Skeletal muscle cell (primary cell): ENCODE data around the gene GTDC1.

DNA sequence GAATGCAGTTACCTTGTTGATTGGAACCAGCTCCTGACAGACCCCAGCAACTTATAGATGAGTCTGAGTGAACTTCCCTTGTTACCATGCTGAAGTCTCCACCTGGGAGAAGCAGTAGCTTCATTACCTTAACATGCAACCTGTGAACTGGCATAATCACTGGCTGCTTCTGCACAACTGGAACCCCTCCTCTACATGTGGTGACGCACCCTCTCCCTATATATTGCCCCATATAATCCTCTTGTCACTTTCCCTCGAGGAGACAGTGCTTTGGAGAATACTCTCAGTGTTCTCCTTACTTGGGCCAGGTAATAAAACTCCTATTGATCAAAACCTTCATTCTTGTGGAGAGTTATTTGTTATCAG, 226.2 kb upstream of the SPOPL start:
- RRBS = no CpG with 5 or more reads among the region's 2 CpGs

DNA sequence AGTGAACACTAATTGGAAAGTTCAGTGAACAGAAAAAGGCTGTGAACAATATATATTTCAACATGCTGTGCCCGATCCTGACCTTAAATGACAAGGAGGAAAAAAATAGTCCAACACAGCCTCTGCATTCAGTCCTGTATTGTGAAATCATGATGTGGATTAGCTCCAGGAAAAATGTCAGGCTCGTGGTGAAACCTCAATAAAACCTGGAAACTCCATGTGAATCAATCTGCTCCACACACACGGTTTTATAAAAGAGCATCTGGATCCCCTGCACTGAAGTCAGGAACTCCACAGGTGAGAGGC, 145.4 kb upstream of the SPOPL start:
- RRBS = no CpG with 5 or more reads among the region's 3 CpGs

DNA sequence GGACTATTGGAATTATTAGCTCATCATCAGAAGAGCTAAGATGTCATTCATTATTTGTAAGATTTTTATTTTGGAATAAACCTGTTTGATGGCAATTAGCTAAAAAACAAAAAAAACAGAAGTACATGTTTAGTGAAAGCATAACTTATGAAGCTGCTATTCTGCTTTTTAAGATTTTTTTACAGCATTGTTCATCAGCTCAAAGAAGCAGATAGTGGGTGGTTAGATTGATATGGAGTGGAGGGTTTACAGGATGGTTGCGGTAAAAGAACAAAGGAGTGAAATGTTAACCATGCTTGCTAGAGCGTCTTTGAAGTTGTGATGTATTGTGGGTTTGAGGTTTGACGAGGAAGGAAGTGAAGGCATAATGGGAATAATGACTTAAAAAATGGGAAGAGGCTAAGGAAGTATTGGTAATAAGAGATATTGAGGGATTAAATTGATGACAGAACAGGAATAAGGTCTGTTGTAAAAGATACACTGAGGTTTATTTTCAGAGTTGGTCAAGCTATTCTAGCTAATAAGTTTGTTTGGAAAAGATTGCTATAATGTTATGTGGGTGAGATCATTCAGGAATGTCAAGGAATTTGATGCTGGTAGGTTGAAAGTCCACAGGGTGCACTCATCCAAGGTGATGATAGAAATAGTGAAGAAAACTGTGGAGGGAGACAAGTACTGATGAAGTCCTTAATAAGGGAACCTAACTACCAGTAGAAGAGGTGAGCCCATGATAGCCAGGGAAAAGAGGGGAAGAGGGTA, 14.6 kb downstream of the SPOPL start:
- RRBS = no CpG with 5 or more reads among the region's 3 CpGs

DNA sequence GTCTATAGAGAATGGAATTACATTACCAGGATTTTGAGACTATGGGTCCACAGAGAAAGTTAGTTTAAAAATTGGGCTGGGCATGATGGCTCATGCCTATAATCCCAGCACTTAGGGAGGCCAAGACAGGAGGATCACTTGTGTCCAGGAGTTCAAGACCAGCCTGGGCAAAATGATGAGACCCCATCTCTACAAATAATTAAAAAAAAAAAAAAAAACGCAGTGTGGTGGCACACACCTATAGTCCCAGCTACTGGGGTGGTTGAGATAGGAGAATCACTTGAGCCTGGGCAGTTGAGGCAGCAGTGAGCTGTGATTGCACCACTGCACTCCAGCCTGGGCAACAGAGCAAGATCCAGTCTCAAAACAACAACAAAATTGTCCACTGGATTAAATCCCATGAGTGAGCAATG, 1469.5 kb downstream of the LRP1B start:
- RRBS = no CpG with 5 or more reads among the region's 1 CpG

- RRBS = no CpG with 5 or more reads among the region's 8 CpGs
These were observed 58.0 kb downstream of the KYNU start for GRCh38 chr2:142935432-142935936.

DNA sequence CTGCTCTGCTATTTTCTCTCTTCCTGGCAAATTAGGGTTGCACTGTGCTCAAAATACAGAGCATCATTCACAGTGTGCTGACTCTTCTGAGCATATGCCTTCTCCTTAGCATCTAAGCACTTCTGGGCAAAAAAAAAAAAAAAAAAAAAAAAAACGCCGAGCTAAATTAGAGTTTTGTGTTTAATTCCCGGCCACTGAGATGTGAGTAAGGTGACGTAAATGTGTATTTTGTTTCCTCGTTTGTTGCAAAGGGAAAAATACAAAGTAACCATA, 538.7 kb downstream of the GTDC1 start:
- RRBS = no CpG with 5 or more reads among the region's 5 CpGs

DNA sequence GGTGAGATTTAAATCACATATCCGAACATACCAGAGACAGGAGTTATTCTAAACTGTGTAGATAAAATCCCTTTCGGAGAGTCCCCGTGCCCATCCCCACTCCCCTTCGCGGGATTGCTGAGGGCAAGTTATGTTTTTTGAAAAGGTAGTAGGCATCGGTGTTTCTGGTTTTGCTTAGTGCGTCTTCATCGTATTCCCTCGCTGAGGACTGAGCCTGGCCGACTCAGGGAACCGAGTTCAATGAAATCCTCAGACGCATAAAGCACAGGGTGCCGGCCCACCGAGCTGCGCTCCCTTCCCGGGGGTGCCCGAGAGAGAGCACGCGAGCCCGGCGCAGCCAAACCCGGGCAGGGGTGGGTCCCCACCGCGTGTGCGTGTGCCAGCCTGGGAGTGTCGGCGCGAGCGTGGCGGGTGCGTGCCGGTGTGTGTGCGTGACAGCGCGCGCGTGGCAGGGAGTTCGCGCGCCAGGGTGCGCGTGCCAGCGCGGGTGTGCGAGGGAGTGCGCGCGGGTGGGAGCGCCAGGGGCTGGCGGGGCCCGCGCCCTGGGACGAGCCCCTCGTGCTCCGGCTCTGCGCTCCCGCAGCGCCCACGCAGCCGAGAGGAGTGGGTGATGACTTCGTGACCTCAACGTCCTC, 395.6 kb downstream of the GTDC1 start:
- RRBS = 1% methylated on average over 11 of the region's 62 CpGs

DNA sequence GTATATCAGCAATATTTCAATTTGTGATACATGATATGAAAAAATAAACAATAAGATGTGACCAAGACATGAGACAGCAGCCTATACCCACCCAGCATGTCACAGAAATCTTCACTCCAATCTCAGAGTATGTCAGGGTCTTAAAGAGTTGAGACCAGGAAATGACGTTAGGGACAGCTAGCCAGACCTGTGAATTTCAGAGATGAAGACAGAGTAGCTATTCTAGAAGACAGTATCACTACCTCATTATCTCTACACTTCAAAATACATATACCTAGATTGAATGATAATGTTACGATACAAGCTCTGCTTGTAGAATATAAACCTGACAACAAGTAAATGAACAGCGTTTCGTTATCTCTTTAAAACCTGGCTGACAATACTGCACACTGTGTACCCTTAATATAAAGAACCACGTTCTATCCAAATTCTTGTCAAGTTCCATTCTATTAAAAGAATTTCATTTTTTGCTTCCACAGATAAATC, 95.1 kb downstream of the GTDC1 start:
- RRBS = no CpG with 5 or more reads among the region's 5 CpGs

GRCh38 chr2:144240598-144240990, 91.7 kb downstream of the GTDC1 start:
- RRBS = no CpG with 5 or more reads among the region's 2 CpGs

DNA sequence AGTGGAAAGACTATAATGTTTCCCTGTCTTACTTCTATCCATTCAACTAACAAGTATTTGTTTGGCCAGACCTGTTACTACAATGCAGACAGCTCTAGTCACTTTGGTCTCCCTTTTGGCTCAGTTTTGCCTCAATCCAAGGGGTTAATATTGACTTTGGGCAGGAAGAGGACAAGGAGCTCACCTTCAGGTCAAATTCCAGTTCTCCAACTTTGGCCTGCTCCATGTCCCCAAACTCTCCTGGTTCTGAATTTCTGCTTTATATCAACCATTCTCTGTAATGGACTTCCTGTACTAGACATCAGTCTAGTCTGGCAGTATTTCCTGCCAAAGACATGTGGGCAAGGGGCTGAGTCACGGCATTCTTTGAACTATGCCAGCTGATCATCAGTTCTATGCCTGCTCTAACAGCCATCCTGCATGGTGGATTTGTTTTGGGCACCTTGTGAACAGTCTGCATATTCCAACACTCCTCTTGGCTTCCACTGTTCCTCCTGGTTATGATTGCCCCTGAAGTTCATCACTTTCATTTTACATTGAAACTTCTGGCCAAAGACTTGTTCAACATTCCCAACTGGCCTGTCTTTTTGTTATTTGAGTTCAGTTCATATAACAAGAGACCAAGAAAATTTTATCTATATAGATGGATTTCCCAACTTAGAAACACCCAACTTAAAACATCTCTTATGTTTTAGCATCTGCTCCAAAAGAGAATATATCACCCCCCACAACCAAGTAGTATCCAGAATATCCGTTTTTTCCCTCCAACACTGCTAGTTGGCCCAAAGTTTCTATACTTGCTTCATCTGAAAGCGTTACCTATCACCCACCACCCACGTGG, 11.7 kb downstream of the GTDC1 start:
- RRBS = no CpG with 5 or more reads among the region's 4 CpGs

DNA sequence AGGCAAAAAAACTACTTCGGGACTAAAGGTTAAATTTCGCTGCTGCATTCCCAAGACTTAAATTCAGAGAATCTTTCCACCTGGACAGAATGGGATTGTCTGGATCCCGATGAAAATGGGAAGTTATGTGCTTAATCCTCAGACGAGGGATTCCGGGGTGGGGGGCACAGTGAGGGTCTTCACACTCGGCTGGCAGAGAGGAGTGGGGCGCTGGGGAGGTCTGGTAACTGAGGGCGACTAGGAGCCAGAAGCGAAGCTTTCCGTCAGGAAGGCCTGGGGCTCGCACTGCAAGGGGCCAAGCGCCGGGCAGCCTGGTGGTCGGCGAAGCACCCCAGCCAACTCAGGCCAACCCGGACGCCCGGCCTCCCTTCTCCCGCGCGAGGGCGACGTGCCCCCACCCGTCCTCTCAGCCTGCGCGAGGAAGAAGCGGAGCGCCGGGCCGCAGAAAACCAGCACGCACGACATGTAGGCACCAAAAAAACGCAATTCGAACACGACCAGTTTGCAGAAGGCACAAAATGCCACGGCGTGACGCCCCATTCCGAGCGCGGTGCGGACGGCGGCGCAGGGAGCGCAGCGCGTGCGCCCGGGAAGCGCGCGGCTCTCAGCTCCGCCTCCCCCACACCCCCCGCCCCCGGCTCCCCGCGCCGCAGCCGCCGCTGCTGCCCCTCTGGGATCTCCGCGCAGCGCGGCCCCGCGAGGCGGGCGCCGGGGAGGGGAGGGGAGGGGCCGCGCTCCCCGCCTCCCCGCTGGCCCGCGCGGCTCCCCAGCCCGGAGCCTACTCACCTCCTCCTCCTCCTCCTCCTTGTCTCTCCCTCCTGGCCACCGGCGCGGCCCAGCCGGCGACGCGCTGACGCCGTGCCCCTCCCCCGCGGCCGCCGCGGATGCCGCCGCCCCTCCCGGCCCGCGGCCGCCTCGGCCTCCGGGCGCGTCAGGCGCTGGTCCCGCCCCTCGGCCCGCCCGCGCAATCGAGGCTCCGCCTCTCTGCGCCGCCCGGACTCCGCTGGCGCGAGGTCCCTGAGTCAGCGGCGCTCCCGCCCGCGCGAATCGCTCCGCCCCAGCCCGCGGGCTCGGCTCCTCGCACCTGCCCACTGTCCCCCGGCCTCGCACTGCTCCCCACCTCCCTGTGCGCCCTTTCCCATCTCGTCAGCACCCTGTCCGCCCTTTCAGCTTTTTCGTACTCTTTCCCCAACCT, at the start of gene GTDC1:
Gene GTDC1, minus strand, starts transcription at position 860 of the 1,195 bp plus-strand sequence.
- RRBS = under 1% methylated on average over 73 of the region's 134 CpGs

DNA sequence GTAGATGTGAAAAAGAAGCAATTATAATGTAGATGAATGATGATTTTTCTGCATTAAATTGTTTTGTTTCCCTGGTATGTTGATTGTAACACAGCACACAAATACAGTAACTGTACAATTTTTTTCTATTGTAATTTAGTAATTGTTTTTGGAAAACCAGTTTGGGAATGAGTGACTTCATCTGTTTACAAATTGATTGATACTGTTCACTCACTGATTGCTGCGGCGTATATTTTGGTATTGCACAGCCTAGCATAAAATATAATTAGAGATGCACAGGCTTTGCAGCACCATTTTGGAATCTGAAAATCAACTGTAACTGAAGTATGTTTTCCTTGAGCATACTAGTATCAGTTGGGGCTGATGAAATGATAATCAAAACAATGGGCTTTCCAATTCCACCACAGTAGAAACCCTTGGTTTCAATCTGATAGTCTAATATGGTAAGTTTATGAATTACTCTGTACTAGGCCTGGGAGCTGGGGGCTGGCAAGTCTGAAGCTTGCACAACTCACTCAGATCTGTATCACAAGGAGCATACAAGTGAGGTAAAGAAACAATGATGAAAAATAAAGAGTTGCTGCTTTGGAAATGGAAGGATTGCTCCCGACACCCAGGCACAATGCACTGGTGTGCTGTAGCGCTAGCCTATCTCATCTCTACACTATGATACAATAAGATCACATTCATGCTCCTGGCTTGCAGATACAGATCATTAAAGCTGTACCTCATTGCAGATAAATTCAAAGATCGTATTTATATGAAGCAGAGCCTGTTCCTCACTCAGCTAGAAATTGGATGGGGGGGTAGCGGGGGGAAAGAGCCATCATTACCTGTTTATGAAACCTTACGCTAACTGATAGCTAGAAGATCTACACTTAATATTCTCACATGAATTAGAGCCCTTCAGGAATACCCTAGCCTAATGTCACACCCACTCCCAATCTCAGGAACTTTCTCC, 19.4 kb downstream of the ZEB2 start:
- RRBS = no CpG with 5 or more reads among the region's 7 CpGs

DNA sequence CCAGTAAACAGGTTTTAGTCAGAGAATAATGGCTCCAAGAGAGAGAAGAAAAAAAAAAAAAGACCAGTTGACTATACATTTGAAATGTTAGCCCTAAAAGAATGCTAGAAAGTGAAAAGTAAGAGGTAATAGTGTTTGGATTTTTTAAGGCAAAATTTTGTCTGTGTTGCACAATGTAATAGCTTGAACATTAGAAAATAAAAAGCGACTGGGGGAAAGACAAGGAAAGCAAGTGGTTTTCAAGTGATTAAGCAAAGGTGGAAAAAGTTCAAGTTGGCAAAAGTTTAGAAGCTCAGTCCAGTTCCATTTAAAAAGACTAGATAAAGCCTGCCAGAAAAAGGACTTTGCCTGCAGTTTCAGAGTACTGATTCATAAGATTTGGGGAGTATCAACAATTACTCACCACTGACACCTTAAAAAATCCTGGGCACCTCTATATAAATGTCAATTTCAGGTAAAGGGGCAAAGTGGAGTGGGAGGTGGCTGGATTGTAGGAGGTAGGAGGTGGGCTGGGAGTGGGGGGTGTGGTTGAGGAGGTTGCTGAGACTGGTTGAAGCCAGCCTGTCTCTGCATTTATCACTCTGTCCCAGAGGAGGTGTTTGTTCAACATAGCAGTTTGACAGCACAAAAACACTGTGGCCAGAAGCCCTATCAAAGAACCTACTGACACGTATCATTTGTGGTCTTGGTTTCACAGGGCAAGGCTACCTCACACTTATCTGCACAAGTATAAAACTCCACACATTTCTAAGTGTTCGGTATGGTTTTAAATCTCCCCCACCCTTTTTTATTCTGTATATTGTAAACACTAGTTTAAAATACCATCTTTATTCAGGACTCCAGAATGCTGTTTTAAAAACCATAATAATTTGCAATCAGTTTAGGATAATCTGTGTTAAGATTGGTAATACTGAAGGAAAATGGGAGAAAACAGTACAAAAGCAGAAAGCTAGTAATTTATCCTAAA, 14.5 kb downstream of the ZEB2 start:
- RRBS = no CpG with 5 or more reads among the region's 3 CpGs

DNA sequence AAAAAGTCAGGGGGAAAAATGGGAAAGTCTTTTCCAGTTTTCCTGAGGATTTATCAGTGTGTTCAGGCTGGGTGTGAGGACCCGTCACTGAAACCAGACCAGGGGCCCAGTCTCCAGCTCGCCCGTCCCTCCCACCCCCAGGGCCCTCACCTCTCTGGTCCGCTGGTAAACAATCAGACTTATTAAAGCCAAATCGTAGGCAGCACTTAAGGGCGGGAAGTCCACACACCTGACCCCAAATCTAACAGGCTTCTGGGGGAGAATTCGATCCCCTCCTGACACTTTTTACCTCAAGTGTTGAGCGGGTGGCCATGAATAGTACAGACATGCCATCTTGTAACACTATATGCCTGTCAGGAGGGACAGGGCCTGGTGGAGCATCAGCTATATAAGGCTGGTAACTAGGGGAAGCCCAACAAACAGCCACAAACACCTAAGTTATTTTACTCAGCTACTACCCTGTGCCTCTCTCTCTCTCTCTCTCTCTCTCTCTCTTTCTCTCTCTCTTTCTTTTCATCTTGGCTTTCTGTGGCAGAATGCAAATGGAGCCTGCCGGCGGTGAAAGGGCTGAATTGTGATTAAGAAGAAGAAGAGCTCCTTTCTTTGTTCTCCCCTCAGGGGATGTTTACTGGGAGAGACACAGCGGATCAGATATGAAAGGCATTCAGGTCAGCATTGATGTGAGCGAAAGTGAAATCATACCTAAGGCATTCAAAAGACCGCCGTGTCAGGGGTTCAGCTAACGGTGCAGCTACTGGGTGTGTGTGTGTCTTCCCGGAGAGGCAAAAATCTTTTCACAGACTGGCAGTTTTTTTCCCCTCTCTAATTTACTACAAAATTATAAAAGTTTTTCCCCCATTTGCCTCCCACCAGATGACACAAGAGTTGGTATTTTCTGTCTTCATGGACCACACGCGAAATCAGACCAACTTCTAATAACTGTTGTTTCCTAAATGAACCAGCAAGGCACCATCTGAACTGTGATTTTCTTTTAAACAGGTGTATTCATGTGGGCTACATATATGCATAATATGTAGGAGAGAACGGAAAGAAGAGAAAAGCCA, 9.4 kb downstream of the ZEB2 start:
- RRBS = no CpG with 5 or more reads among the region's 19 CpGs

DNA sequence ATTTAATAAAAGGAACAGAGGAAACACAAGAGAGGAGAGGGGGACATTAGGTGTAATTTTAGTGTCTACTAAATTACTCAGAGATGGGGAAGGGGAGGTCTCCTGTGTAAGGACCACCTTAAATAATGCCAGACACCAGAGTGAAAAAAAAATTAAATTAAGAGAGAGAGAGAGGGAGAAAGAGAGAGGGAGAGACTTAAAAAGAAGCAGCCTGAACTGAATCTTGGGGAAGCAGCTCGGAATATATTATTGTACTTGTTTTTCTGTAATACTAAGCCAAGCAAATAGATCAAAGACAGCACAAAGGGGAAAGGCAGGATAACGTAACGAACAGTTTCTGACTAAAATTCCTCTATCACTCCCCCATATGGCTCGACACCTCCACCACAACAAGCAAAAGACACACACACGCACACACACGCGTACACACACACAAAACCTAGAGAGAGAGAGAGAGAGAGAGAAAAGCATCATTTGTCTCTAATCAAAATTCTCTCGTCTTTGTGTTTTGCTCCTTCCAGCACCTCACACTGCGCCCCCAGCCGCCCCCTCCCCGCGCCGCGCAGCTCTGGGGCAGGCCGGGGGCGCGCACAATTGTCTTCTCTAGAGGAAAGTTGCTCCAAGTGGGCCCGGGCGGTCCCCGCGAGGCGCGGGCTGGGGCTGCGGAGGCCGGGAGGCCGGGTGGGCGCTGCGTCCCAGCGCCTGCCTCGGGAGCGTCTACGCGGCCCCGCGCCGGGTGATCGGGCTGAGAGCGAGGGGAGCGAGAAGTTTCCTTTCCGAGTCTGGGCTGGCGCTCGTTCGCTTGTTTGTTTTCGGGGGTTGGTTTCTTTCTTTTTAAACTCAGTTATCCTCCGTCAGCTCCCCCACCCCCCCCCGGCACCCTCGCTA, 4.3 kb downstream of the ZEB2 start:
- RRBS = under 1% methylated on average over 19 of the region's 47 CpGs

GRCh38 chr2:144999022-144999855, 479.3 kb upstream of the ZEB2 start:
- RRBS = no CpG with 5 or more reads among the region's 8 CpGs

GRCh38 chr2:145415754-145416225, 895.9 kb upstream of the ZEB2 start:
- RRBS = no CpG with 5 or more reads among the region's 4 CpGs

GRCh38 chr2:147843347-147843624, 1.5 kb upstream of the ACVR2A start:
- RRBS = no CpG with 5 or more reads among the region's 5 CpGs

- RRBS = no CpG with 5 or more reads among the region's 39 CpGs
These were observed 1.2 kb upstream of the ACVR2A start for GRCh38 chr2:147843625-147844106.

DNA sequence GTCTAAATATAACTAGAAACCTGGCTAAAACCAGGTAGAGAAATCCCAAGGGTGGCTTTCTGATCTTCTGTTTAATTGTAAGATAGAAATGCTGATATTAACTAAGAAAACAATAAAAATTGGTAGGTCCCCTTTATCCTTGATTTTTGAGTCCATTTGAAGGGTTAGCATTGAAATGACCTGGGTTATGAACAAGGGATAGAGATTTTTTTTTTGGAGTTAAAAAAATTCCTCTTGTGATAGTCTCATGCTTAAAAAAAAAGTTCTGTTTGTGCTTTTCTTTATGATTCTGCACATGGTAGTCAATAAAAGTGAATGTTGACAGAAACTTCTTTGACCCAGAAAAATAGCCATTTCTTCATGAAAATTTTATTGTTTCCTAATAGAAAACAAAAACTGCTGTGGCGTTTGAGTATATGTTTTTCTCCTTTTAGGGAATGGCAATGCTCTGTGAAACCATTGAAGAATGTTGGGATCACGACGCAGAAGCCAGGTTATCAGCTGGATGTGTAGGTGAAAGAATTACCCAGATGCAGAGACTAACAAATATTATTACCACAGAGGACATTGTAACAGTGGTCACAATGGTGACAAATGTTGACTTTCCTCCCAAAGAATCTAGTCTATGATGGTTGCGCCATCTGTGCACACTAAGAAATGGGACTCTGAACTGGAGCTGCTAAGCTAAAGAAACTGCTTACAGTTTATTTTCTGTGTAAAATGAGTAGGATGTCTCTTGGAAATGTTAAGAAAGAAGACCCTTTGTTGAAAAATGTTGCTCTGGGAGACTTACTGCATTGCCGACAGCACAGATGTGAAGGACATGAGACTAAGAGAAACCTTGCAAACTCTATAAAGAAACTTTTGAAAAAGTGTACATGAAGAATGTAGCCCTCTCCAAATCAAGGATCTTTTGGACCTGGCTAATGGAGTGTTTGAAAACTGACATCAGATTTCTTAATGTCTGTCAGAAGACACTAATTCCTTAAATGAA, 82.1 kb downstream of the ACVR2A start:
- RRBS = no CpG with 5 or more reads among the region's 5 CpGs